Tibial artery (tissue), 1 donor: Measurements from ENCODE around the genes RPS27L and USP3.

- PRO-cap, result no peak
Observed at GRCh38 chr15:62288681-62289135, 101.6 kb upstream of the TLN2 start.

- PRO-cap, result no peak
Observed at GRCh38 chr15:62455651-62456049, 65.3 kb downstream of the TLN2 start.

DNA sequence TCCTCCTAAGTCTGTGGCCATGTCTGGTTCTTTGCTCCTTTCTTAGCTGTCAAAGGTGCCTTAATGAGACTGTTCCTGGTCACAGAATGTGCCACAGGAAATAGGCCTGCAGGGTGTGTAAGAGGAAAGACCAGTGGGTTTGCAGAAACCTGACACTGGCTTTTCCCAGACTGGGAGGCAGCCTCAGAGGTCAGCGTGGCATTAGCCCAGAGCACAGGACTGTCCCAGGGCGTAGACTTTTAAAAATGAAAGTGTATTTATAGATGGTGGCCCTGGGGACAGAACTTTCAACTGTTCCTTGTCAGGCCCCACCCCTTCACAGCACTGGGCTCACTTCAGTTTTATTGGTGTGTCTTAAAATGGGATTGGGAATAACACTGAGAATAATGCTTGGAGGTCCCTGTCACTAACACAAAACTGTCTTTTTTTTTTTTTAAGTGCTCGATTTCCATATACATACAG, 82.6 kb downstream of the TLN2 start:
- PRO-cap, result no peak

DNA sequence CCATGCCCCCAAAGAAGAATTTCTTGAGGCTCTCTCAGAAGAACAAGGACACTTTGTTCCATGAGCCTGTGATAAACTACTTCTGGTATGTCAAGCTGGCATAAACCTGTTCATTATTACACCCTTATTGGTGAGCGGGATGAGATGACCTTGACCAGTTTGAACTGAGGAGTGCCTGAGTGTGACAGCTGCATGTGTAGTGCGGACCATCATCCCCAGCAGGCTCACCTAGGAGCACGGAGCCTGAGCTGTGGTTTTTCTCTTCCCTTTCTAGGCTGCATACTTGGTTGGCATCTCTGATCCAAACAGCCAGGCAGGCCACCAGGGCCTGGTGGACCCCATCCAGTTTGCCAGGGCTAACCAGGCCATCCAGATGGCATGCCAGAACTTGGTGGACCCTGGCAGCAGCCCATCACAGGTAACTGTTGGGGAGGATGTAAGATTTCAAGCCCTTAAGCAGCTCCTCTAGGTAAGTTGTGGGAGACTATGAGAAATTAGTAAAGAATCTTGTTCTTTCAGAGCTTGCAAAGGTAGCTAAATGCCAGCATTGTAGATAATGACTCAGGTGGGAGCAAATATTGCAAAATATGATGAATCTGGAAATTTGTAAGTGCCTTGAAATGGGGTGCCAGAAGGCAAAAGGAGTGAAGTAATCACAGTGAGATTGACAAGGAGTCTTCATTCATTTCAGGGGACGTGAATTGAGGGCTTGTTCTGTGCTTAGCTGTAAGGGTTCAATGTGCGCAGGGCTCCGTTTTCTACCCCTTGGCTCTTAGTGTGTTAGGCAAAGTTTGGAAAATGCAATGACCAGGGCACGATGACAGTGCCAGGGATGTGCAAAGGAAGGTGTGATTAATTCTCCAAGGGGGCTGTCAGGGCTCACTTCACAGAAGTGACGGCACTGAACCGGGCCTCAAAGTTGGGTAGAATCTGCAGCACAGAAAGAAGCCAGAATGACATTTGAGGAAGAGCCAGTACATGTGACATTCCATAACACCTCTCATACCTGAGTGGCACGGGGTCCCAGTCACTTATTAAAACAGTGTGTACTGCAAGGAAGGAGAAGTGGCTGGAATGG, 288.7 kb upstream of the TPM1 start:
- PRO-cap, result no peak

- PRO-cap, result no peak
Observed at GRCh38 chr15:62820429-62820763, 222.2 kb upstream of the TPM1 start.

DNA sequence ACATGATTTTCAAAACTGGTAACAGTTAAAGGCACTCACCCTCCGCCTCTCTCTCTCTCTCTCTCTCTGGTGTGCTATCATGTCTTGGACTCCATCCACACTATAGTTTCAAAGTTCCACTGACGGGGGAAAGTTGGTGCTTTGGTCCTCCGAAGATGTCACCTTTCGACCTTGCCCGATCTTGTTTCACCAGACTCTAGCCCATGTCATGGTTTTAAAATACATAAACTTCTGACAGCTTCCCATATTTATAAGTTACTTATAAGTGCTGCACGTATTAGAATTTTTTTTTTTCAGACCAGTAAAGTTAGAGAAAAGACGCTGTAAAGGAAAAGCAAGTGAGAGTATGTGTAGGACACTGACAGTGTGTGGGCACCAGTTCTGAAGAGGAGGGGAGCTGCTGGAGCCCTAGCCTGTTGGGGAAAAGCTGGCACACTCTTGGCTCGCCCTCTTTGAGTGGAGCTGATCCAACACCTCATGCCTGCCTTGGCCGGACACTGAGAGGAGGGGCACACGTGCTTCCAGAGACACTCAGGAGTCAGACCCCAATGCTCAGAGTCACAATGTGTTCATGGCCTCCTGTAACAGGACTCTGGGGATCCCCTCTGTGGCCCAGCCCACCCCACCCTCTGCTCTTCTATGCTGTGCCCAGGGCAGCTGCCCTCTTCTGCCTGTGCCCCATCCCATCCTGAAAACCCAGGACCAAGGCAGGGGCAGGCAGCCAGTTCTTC, 200.5 kb upstream of the TPM1 start:
- PRO-cap, result no peak

GRCh38 chr15:62887979-62888279, 154.6 kb upstream of the TPM1 start:
- PRO-cap, result no peak

- PRO-cap, result no peak
Observed at GRCh38 chr15:62906798-62907127, 135.8 kb upstream of the TPM1 start.

GRCh38 chr15:63045243-63046137, 2.9 kb downstream of the TPM1 start:
- PRO-cap, result bidirectional peak, plus-strand start at chr15:63045805, minus-strand start at chr15:63045537

GRCh38 chr15:63062095-63062957, 19.8 kb downstream of the TPM1 start:
- PRO-cap, result no peak

- PRO-cap, result no peak
Observed at GRCh38 chr15:63076319-63076994, 33.9 kb downstream of the TPM1 start.

GRCh38 chr15:63135447-63136377, 14.1 kb downstream of the LACTB start:
- PRO-cap, result unidirectional peak, minus-strand start at chr15:63135902

GRCh38 chr15:63142418-63143123, 14.7 kb downstream of the RPS27L start:
- PRO-cap, result no peak

DNA sequence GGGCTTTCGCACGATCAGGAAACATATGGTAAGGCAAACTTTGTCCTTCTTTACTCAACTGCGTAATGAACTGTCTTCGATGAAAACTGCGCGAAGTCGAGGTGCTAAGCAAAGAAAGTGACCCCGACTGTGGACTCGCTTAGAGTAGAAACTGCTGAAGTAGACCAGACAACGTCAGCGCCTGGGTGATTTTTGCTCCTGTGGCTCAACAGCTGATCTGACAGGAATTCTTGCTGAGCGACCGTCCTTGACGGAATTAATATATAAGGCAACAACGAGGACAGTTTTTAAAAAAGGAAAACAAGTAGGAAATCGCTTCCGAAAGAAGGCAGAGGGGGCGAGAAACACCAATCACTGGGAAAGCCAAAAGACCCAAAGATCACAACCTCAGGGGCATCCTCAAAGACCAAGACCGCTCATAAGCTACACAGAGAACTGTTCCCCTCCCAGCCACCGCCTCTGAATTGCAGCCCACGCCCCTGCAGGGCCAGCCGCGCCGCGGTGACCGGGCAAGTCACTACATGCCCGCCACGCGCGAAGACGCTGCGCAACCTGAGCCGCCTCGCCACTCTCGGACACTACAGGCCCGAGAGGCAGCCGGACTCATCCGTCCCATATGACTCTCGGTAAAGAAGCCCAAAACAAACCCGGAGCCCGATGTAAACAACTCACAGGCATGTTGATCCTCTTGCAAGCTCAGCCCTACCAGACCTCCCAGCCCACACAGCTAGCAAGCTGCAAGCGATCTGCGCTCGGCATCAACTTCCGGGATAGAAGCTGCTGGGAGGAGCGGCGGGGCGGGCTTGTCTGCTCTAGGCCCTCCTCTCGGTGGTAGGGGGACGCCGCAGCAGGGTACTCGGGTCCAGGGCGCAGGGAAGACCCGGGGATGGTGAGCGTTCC, at the start of gene RPS27L:
Gene RPS27L (minus strand): TSS at position 750 of the 900 bp plus-strand sequence.
- PRO-cap, result unidirectional peak, minus-strand start at position 131 of the sequence; bidirectional peak, plus-strand start at position 517 of the sequence, minus-strand start at position 461 of the sequence; bidirectional peak, plus-strand start at position 850 of the sequence, minus-strand start at position 748 of the sequence

DNA sequence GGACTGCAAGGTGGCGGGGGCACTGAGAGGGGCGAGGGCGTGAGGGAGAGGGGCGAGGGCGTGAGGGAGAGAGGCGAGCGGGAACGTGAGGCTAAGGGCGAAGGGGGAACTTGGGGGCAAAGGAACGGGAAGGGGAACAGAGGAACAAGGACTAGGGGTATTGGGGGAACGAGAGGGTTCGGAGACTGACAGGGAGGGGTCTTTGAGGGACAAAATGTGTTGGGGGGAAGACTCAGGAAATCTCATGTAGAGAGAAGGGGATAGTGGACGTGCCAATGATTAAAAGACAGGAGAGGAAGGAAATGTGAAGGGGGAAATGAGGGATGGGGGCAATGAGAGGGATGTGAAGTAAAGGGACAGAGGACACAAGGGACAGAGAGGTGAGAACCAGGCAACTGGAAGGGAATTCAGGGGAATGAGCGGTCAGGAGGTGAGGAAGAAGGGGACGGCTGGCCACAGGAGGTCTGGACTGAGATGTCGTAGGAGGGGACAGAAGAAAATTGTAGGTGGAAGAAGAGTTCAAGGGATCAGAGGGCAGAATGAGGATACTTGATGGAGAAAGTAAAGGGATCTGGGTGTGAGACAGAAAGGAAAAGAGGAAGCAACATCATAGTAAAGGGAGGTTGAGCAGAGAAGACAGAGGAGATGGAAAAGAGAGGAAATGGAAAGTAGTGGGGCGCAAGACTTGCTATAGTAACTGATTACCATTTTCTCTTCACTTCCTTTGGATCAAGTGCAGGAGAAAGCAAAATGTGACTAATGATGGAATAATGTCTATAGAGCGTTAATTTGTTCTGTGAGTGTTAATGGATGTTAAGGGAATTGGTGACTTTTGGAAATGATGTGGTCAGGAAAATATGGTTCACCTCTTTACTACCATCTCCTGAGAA, 695 bp downstream of the RAB8B start:
- PRO-cap, result unidirectional peak, minus-strand start at position 471 of the sequence

- PRO-cap, result no peak
Observed at GRCh38 chr15:63367464-63368053, 14.1 kb downstream of the CA12 start.

DNA sequence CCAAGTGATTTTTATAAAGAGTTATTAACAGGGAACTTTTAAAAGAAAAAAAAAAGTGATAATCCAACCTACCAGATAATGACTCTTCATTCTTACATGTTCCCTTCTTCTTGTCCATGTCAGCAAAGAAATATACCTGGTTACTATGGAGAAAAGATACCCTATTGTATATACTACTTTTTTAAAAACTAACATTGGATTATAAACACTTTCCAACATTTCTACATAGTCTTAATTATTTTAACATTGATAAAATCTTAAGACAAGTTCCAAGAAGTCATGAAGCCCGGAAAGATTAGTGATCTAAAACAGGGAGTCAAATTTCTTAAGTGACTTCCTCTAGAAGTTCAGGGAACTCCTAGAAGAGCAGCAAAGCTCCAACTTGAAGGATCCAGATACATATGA, 9.8 kb upstream of the CA12 start:
- PRO-cap, result no peak

- PRO-cap, result no peak
Observed at GRCh38 chr15:63497041-63497354, 7.4 kb upstream of the USP3 start.

DNA sequence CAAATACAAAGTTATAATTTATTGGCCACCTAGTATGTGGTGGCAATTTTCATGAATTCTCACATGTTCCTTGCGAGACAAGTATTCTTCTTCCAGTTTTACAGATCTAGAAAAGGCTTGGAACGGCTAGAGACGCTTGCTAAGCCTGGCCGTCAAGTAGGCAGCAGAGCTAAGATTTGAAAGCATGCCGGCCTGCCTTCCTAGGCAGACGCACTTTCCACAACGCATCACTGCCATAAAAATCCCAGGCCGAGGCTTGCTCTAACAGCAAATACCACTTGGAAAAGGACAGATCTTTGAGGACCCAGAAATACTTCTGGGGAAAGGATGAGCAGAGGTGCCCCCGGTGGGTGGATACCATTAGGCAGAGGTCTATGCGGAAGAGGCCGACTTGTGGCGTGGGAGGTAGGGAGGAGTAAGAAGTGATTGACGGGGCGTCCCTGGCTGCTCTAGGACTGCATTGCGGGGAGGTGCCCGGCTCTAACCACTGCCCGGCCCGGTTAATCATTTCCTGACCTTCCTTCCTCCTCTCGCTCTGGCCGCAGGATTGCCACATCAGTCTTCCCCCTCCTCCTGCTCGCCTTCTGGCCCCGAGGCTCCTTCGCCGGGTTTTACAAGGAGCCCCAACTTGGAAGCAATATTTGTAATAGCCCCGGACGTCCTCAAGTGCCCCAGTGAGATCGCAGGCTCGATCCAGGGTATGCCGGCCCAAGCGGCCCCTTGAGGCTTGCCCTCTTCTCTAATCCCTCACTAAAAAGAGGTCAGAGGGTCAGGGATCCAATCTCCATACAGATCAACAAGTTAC, 1.3 kb upstream of the USP3 start:
- PRO-cap, result bidirectional peak, plus-strand start at position 674 of the sequence, minus-strand start at position 457 of the sequence

GRCh38 chr15:63504433-63504931, at the start of gene USP3:
TSS of gene USP3 (plus strand) at chr15:63504593.
- PRO-cap, result bidirectional peak, plus-strand start at chr15:63504594, minus-strand start at chr15:63504386